Peyer's patch (tissue), 4 donors: Measurements from ENCODE around the gene ALDH1L1.

- PRO-cap, result no peak
- RAMPAGE, long total RNA, 4 experiments, result no peak in any of the 4 experiments
Observed at GRCh38 chr3:124851103-124851554, 36.0 kb downstream of the ITGB5 start.

- PRO-cap, result unidirectional peak, plus-strand start at chr3:124886438; bidirectional peak, plus-strand start at chr3:124886730, minus-strand start at chr3:124886643; bidirectional peak, plus-strand start at chr3:124886895, minus-strand start at chr3:124886802
- RAMPAGE, long total RNA, 4 experiments, result no peak in any of the 4 experiments
Observed at GRCh38 chr3:124885962-124887085, 841 bp downstream of the ITGB5 start.

DNA sequence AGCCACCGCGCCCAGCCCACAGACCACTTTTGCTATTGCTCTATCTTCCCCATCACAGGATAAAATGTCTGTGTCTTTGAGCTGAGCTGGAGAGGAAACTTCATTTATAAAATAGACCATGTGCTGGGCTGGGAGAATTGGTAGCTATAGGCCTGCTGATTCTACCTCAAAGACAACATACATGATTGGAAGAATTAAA lies 209 bp downstream of the MUC13 start:
- PRO-cap, result no peak
- RAMPAGE, long total RNA, 4 experiments, result no peak in any of the 4 experiments

- PRO-cap, result no peak
- RAMPAGE, long total RNA, 4 experiments, result no peak in any of the 4 experiments
Observed at GRCh38 chr3:124974426-124975065, 40.0 kb upstream of the MUC13 start.

DNA sequence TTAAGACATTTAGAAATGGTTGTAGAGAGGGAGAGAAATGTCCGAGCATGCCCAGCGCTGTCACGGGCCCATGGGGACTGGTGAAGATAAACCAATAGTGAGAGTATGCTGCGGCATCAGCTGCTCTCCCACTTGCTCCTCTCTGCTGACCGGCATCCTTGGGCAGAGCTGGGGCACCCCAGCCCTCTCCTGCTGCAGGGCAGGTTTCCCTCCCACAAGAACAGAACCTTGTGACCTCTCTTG lies 6.4 kb upstream of the HEG1 start:
- PRO-cap, result no peak
- RAMPAGE, long total RNA, 4 experiments, result no peak in any of the 4 experiments

GRCh38 chr3:125110817-125111530 lies 55.2 kb upstream of the HEG1 start:
- PRO-cap, result no peak
- RAMPAGE, long total RNA, 4 experiments, result no peak in any of the 4 experiments

DNA sequence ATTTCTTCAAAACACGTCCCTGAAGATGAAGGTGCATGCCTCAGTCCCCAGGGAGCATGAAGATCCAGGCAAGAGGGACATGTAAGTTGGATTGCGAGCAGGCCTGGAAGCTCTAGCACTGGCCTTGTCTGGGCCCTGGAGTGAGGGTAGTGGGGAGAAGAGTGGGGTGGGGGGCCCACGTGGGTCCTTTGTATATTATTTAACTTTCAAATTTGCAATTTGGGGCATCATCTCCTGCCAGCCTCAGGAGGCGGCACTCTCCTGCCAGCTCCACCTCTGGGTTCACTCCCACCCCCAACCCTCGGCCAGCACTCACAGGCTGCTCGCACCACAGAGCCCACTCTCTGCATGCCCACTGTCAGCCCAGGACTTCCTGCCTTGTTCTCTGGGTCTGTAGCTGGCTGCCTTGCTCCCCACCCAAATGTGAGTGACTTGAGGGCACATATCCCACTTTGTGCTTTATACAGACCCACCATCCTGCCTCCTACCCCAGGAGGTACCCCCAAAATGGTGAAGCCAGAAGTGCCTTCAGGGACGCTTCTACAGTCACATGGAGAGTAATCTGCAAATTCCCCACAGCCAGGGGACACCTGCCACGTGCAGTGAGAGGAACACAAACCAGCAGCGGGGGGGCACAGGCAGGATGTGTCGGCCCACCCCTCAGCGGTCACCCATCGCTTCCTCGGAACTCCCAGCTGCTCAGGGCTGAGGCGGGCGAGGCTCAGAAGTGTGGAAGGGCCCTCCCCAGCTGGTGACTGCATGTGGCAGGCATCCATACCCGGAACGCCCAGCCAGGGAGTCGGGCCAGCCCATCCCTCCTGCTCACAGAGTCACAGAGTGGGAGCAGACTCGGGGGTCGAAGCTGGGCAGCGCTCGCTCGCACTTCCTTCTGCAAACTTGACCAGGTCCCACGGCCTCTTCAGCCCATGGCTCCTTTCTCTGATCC lies 63.9 kb downstream of the SLC12A8 start:
- PRO-cap, result no peak
- RAMPAGE, long total RNA, 4 experiments, result no peak in any of the 4 experiments

DNA sequence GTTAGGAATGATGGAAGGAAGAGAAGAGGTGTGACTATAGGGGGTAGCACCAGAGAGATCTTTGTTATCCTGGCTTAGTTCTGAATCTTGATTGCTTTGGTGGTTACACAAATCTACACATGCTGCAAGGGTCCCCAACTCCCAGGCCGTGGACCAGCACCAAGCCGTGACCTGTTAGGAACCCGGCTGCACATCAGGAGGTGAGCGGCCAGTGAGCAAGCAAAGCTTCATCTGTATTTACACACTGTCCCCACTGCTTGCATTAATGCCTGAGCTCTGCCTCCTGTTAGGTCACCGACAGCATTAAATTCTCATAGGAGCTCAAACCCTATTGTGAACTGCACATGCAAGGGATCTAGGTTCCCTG lies 71.9 kb downstream of the ZNF148 start:
- PRO-cap, result no peak
- RAMPAGE, long total RNA, 4 experiments, result no peak in any of the 4 experiments

DNA sequence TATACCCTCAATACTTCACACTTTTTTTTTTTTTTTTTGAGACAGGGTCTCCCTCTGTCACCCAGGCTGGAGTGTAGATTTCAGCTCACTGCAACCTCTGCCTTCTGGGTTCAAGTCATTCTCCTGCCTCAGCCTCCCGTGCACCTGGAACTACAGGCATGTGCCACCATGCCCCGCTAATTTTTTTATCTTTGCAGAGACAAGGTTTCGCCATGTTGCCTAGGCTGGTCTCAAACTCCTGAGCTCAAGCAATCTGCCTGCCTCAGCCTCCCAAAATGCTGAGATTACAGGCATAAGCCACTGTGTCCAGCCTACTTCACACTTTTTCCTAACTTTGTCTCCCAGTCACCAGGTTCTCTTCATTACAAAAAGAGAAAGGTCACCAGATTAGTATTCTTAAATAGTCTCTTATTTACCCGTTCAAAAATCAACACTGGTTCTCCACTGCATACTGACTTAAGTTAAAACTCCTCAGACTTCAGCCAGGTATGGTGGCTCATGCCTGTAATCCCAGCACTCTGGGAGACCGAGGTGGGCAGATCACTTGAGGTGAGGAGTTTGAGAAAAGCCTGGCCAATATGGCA lies 11.4 kb downstream of the ZNF148 start:
- PRO-cap, result no peak
- RAMPAGE, long total RNA, 4 experiments, result start-site peak on the minus strand in 1 of 4 experiments, centred at position 304 of the sequence, 19 reads per replicate

DNA sequence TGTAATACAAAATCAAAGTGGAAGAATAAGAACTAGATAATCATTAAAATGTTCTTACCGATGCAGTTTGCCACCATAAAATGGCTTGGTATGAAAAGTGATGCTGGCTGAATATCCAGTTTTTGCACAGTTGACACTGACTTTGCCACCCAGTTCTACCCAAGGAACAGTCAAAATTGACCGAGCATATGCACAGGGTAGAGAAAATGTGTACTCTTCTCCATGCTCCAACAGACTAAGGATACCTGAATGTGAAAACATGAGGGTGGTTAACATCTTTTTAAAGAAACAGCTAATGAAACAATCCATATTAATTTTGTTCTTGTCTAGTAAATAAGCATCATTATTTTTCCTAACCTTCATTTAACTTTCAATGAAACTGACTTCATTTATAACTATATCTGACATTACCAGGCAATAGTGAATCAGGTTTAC lies 27.4 kb upstream of the SNX4 start:
- PRO-cap, result no peak
- RAMPAGE, long total RNA, 4 experiments, result no peak in any of the 4 experiments

- PRO-cap, result no peak
- RAMPAGE, long total RNA, 4 experiments, result no peak in any of the 4 experiments
Observed at GRCh38 chr3:125822207-125822806, 146.7 kb upstream of the ROPN1B start.

GRCh38 chr3:125915631-125916454 lies 53.1 kb upstream of the ROPN1B start:
- PRO-cap, result unidirectional peak, minus-strand start at chr3:125915716; unidirectional peak, minus-strand start at chr3:125915909; bidirectional peak, plus-strand start at chr3:125916624, minus-strand start at chr3:125916359
- RAMPAGE, long total RNA, 4 experiments, result start-site peak on the minus strand in 2 of 4 experiments, at chr3:125915717-125915907 at its widest, 5 to 32 reads per replicate

- PRO-cap, result no peak
- RAMPAGE, long total RNA, 4 experiments, result start-site peak on the minus strand in 2 of 4 experiments, at chr3:126026371-126026604 at its widest, 6 to 11 reads per replicate
Observed at GRCh38 chr3:126026223-126026735, 57.3 kb downstream of the ROPN1B start.

DNA sequence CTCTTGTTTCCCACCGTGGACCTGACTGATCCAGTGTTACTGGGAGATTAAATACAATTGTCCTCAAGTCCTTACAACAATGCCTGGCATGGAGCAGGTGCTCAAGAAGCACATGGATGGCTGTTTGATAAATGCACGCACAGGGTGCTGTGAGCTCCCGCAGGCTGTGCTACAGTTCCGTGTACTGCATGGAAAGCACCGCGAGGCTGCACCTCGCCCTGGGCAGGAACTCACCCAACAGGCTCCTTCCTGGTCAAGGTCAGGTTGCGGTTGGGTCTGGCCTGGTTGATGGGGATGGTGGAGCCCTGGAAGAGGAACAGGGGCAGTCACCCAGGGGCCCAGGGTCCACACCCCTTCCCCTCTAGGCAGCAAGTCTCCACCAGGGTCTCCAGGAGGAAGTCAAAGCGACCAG lies 46.1 kb upstream of the SLC41A3 start:
- PRO-cap, result no peak
- RAMPAGE, long total RNA, 4 experiments, result no peak in any of the 4 experiments

GRCh38 chr3:126180270-126181308 lies at the start of gene ALDH1L1:
ALDH1L1 (minus strand) TSS chr3:126180586.
- PRO-cap, result bidirectional peak, plus-strand start at chr3:126180679, minus-strand start at chr3:126180607
- RAMPAGE, long total RNA, 4 experiments, result start-site peak on the minus strand in 1 of 4 experiments, at chr3:126180503-126180590 at its widest, 23 reads per replicate

- PRO-cap, result no peak
- RAMPAGE, long total RNA, 4 experiments, result no peak in any of the 4 experiments
Observed at GRCh38 chr3:126287124-126288371, 69.7 kb downstream of the KLF15 start.

DNA sequence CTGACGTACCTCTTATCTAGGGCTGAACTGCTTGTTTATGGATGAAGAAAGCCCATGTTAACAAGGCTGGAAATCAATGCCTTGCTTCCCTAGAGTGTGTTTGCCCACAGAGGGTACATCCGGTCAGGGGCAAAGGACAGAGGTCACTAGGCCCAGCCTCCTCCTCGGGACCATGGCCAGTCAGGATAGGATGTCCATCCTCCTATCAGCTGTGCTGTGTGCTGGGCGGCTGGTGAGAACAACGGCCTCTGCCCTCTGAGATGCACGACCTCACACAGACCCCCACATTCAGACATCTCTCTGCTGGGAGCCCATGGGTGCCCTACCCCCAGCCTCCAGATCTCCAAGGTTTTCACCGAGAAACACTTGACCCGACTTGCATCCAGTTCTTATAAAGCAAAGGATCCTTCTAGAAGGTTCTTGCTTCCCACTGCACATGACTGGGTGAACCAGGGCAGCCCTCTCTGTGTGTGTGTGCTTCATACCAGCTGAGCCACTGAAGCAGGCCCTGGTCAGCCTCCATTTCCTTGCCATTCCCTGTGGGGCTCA lies 15.7 kb downstream of the KLF15 start:
- PRO-cap, result no peak
- RAMPAGE, long total RNA, 4 experiments, result no peak in any of the 4 experiments

DNA sequence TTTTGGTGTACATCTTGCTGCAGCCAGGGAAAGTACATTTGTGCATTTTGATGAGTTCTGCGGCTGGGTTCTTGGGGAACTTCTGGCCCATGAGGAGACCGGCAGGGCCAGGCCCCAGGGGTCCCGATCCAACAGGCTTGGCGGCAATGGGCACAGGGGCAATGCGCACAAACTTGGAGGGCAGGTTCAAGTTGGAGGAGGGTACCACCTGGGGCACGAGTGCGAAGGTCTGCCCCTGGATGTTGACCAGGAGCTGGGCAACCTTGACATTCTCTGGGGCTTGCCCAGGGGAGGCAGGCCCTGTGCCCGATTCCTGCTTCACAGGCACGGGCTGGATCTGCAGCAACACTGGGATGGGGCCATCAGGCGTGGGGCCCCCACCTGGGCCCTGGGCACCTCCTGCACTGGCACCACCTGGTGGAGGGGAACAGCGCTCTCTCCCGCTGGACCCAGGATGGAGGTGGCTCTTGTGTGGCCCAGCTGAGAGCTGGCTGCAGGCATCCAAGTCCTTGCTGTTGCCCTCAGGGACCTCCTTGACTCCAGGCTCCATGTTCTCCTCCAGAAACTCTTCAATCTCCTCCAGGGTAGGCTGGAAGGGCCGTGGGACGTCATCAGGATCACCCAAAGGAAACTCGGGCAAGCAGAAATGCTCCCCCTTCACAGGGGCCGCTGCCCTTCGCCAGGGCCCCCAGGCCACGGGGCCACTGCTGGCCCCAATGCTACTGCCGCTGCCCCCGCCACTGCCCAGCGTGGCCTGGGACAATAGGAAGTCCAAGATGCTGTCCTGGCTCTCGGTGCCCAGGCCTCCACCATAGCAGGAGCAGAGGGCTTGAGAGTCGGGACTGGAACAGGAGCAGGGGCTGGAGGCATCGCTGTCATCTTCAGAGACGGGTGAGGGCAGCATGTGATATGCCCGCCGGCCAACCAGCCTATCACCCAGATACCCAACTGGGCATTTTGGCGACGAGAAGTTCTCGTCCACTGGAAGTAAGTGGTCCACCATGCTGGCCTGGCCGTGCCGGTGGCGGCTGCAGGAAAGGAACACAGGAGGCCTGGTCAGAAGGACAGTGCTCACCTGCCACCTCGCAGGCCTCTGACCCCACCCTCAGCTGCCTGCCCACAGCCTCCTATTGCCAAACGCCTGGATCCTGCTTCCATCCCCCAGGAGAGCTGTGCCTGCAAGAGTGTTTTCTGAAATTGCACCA lies 4.9 kb downstream of the KLF15 start:
- PRO-cap, result no peak
- RAMPAGE, long total RNA, 4 experiments, result no peak in any of the 4 experiments

- PRO-cap, result unidirectional peak, minus-strand start at chr3:126358195
- RAMPAGE, long total RNA, 4 experiments, result no peak in any of the 4 experiments
Observed at GRCh38 chr3:126358046-126358485, 858 bp upstream of the KLF15 start.

GRCh38 chr3:126367143-126368021 lies 10.2 kb upstream of the KLF15 start:
- PRO-cap, result no peak
- RAMPAGE, long total RNA, 4 experiments, result no peak in any of the 4 experiments